Omental fat pad (tissue), 4 donors: ENCODE measurements around a stretch of chr3.

GRCh38 chr3:188947356-188947887 lies 224.3 kb upstream of the TPRG1 start:
- PRO-cap, result unidirectional peak, minus-strand start at chr3:188947670
- RAMPAGE, long total RNA, 4 experiments, result start-site peak on the minus strand in 2 of 4 experiments, at chr3:188947641-188947683 at its widest, 35 to 191 reads per replicate

- PRO-cap, result no peak
- RAMPAGE, long total RNA, 4 experiments, result no peak in any of the 4 experiments
Measured at GRCh38 chr3:189293167-189293777, 121.5 kb downstream of the TPRG1 start.

DNA sequence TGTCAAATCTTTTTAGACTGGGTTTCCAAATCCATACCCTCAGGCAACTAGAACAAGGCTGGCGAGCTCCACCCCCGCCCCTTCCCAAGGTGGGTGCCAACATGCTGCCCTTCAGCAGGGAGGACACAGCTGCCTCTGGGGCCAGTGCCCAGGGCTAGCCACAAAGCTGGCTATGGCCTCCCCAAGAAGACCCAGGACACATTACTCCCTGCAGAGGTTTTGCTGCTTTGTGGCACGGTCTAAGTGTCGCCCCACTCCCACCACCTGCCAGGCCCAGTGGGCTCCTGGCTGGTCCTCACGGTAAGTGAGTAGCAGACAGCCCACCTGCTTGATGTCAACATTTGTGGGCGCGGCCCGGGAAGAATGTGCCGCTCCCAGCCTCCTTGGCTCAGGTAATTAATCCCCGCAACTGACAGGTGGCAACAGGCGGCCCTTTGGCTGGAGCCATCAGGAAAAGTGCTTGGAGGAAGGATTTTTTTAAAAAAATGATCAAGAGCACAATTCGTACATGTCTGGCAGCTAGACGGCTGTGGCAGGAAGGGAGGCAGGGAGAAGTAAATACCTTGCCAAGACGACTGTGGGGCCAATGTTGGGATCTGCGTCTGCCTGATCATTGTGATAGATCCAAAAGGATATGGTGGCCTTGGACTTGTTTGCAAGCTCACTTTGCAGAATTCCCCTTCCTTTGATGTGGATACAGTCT lies 212.0 kb downstream of the TP63 start:
- PRO-cap, result no peak
- RAMPAGE, long total RNA, 4 experiments, result no peak in any of the 4 experiments

GRCh38 chr3:190003458-190004067 lies 117.1 kb downstream of the P3H2 start:
- PRO-cap, result no peak
- RAMPAGE, long total RNA, 4 experiments, result no peak in any of the 4 experiments

DNA sequence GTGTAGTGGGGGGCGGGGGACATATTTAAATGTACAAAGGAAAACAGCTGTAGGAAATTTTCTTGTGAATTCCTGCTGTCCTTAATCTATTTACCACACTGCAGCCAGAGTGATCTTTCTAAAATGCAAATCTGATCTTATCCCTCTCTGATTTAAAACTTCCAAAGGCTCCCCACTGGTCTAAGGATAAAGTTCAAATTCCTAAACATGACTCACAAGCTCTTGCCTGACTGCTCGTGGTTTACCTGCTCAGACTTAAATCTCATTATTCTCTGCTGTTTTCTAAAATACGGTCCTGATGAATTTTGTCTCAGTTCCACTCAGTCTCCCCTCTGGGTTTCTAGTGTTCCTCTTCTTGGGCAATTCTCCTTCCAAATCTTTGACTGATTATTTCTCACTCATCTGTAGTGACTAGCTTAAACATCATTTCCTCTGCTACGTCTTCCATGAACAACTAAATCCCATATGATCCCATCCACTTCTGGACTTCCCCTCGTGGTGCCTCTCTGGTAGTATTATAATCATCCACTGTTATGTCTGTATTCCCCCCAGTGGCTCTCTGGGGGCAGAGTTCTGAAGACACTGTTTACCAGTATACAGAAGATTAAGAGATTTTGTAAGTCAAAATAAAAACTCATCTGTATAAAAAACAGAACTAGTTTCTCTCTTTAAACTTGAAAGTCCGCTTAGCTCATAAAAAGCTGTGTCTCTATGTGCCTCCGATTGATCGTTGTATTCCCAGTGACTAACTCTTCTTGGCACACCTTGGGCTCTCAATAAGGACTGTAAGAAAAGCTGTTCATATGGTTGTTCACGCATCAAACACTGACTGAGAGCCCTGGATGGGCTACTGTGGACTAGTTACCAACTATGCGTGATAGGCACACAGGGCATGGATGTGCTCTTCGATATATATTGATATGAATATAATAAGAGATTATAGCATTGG lies 108.2 kb downstream of the P3H2 start:
- PRO-cap, result no peak
- RAMPAGE, long total RNA, 4 experiments, result no peak in any of the 4 experiments

DNA sequence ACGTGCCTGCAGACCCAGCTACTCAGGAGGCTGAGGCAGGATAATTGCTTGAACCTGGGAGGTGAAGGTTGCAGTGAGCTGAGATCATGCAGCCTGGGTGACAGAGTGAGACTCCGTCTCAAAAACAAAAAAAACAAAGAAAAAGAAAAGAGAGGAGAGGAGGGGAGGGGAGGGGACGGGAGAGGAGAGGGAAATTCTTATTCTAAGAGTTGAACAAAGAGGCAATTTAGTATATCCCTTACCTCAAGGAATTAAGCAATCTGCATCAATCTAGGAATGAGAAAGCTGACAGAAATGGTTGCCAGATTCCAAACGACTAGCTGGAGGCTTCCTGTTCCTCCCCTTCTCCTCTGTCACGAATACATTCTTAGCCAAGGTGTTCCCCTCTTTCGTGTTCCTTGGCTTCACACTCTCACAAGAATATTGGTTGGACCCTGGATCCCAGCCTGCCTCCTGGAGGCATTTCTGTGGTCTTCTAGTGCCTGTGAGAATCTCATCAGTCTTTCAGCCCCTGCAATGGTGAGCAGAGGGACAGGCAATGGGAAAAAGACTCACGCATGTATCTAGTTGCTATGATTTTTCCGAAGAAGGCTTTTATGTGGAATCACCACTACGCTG lies 1.4 kb upstream of the P3H2 start:
- PRO-cap, result no peak
- RAMPAGE, long total RNA, 4 experiments, result no peak in any of the 4 experiments

- PRO-cap, result no peak
- RAMPAGE, long total RNA, 4 experiments, result no peak in any of the 4 experiments
Measured at GRCh38 chr3:190330707-190331558, 8.7 kb upstream of the CLDN1 start.

DNA sequence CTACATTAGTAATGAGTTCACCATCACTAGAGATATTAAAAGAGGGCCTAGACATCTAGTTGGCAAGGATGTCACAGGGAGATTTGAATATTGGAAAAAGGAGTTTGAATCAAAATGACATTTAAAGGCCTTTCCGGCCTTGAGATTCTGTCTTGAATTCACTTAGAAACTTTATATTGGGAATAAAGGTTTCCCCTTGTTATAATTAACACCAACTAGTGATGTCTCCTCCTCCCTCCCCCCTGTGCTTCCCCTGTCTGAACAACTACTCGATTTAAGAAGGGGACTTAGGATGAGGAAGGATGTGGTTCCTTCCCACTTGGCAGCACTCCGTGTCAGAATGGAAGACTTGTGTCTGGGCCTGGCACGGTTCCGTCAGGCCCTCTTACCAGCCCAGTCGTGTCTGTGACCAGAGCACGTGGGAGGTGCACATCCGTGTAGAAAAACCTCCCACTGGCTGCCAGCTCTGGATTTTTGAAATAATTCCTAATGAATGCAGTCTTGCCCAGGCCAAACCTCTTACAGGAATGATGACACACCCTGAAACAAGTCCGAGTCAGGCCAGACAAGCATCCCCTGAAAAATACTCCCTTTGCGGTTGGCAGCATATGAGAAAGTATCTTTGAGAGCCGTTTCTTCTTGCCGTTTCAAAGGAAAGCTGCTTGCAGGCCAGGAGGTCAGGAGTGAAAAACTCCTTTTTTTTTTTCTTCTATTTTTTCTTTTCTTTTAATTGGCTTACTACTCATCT lies 19.5 kb downstream of the IL1RAP start:
- PRO-cap, result no peak
- RAMPAGE, long total RNA, 4 experiments, result no peak in any of the 4 experiments

DNA sequence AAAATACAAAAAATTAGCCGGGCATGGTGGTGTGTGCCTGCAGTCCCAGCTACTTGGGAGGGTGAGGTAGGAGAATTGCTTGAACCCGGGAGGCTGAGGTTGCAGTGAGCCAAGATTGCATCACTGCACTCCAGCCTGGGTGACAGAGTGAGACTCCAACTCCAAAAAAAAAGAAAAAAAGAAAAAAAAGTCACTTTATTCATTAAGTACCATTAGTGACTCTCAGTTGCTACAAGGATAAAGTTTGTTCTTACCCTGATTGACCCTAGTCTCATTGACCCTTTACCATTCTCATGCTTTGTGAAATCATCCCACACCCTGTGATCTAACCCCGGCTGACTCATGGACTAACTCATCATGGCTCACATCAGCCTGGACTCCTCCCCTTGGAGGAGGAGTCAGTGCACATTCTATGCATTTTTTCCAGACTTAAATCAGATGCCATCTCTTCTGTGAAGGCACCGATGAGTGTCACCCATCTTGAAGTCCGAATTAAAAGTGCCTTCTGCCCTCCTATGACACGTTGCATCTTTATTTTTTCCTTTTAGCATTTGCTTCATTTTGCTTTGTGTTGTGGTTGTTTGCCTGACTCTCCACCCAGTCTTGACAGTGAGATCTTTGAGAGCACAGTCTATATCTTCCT lies 71.9 kb downstream of the IL1RAP start:
- PRO-cap, result no peak
- RAMPAGE, long total RNA, 4 experiments, result no peak in any of the 4 experiments

- PRO-cap, result no peak
- RAMPAGE, long total RNA, 4 experiments, result no peak in any of the 4 experiments
Measured at GRCh38 chr3:191328973-191329158, 328 bp upstream of the CCDC50 start.

- PRO-cap, result no peak
- RAMPAGE, long total RNA, 4 experiments, result no peak in any of the 4 experiments
Measured at GRCh38 chr3:192878813-192879679, 38.6 kb downstream of the MB21D2 start.

DNA sequence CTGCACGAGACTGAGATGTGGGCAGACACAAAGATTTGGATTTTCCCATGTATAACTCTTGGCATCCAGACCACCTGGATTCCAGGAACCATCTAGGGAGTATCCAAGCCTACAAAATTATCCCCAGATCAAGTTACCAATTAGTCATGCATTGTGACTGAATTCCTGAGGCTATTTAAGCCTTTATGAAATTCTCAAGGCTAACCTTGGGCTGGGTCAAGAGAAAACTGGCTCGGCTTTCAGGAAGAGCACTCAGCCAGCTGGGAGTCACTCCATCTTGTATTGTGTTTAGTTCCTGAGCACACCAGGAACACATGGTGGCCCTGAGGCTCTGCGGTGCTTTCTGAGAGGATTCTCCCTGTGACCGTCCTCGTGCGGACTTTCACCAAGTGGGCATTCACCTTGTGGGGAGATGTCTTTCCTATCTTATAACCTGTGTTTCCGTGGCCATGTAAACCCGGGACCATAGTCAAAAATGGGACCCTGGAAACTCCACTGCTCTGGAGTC lies 13.5 kb upstream of the ATP13A5 start:
- PRO-cap, result no peak
- RAMPAGE, long total RNA, 4 experiments, result no peak in any of the 4 experiments

GRCh38 chr3:193411516-193412019 lies 33.0 kb upstream of the ATP13A5 start:
- PRO-cap, result no peak
- RAMPAGE, long total RNA, 4 experiments, result no peak in any of the 4 experiments

- PRO-cap, result no peak
- RAMPAGE, long total RNA, 4 experiments, result no peak in any of the 4 experiments
Measured at GRCh38 chr3:193589982-193590555, 2.9 kb upstream of the OPA1 start.

- PRO-cap, result no peak
- RAMPAGE, long total RNA, 4 experiments, result no peak in any of the 4 experiments
Measured at GRCh38 chr3:193884475-193885156, 251.3 kb upstream of the HES1 start.

- PRO-cap, result no peak
- RAMPAGE, long total RNA, 4 experiments, result no peak in any of the 4 experiments
Measured at GRCh38 chr3:193895180-193895483, 240.8 kb upstream of the HES1 start.

- PRO-cap, result no peak
- RAMPAGE, long total RNA, 4 experiments, result no peak in any of the 4 experiments
Measured at GRCh38 chr3:193997436-193998229, 138.3 kb upstream of the HES1 start.

- PRO-cap, result no peak
- RAMPAGE, long total RNA, 4 experiments, result no peak in any of the 4 experiments
Measured at GRCh38 chr3:194075755-194076384, 60.1 kb upstream of the HES1 start.

DNA sequence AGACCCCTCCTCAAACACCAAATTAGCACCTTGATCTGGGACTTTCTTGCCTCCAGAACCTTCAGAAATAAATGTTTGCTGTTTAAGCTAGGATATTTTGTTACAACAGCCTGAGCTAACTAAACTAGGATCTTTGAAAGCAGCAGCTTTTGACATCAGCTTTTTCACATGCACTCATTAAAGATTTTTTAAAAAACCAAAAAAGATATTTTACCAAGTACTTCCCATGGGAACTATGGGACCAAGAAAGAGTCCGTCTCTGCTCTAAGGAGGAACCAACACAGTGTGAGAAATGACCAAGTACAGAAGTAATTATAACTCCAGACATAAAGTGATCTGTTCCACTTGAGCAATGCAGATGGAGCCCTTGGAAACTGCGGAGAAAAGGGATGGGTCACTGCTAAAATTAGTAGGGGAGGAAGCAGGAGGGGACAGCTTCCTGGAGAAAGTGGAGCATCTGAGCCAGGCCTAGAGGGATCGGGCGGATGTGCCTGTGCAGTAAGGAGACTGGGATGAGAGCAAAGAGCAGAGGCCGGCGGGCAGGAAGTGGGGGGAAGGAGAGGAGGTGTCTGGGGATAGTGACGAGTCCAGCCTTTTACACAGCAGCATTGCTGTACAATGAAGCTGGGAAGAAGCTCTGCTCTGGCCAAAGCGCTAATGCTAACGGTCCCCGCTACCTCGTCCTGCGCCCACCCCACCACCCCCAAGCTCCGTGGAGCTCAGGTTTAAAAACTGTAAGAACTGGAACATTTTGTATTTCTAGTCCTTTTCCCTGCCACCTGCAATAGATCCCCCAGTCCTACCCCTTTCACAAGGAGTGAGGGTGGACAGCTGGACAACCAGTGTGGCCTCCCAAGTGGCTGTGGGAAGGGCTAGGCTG lies 53.2 kb upstream of the HES1 start:
- PRO-cap, result no peak
- RAMPAGE, long total RNA, 4 experiments, result no peak in any of the 4 experiments

DNA sequence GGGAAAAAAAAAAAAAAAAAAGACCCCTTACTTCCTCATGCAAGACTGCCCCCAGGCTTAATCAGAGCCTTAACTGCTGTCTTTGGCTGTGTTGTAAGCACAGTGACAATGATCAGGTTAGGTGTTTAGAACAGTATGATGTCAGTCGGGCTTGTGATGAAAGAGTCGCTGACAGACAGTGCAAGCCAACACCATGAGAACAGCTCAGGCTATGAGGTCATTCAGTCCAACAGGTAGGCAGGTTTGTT lies 23.6 kb upstream of the HES1 start:
- PRO-cap, result no peak
- RAMPAGE, long total RNA, 4 experiments, result no peak in any of the 4 experiments